Colon Carcinoma Metastatic in the Brain (tissue), 2 donors: ENCODE measurements around the gene NCR2.

- PRO-cap, 2 experiments = no peak in any of the 2 experiments
These were observed at the start of gene NCR2 for GRCh38 chr6:41335519-41335721. NCR2 (plus strand) TSS chr6:41335608.

- PRO-cap, 2 experiments = peak in 1 of 2 experiments; most common plus-strand start chr6:41371561 (in 1)
These were observed 36.0 kb downstream of the NCR2 start for GRCh38 chr6:41371223-41371941.

GRCh38 chr6:41545303-41545636 is 911 bp upstream of the FOXP4 start:
- PRO-cap, 2 experiments = no peak in any of the 2 experiments

- PRO-cap, 2 experiments = no peak in any of the 2 experiments
These were observed 22.6 kb downstream of the FOXP4 start for GRCh38 chr6:41568573-41569464.

DNA sequence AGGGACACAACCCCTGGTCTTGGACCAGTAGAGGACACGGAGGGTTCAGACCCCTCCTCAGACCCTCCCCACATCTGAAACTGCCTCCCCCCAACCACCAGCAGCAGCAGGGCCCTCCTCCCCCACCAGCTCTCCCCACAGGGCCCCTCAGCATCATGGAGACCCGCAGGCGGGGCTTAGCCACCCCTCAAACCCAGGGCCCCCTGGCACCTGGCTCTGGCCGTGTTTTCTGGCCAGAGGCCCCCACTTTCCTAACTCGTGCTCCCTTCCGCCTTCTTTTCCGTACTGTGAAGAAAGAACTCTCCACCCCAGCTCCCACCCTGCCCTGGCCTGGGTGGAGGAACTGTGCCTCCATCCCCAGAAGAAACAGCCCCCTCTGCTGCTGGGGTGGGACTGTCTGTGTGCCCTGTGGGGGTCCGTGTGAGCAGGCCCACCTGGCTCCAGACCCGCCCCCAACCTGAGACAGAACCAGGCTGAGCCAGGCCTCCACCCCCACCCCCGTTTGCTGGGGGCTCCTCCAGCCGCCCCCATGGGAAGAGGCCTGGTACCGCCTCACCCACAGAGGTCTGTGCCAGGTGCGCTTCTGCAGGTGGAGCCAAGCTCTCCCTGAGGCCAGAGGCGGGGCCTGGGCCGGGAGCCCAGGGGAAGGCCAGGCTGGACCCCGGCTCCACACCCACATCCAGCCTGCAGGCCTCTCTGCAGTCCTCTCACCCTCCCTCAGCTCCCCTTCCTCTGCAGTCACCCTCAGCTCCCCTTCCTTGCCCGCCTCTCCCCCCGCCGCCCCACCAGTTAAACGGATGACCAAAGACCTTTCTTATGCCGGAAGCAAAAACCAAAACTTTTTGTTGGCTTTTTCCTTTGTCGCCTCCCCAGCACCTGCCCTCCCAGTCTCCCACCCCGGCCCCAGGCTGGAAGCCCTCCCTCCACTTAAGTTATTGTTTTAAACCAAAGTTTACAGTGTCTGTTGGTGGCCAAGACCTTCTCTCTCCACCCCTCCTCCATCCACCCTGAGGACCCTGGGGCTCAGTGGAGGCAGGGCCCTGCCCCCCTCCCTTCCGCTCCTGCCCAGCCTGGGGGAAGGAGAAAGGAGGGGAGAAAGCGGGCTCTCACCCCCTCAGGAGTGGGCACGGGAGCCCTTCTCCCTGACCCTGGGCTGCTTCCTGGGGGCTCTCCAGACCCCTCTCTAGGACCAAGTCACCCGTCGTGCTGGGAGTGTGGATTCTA is 38.7 kb upstream of the MDFI start:
- PRO-cap, 2 experiments = no peak in any of the 2 experiments

- PRO-cap, 2 experiments = peak in 1 of 2 experiments; most common plus-strand start chr6:41637447 (in 1); most common minus-strand start chr6:41637425 (in 1)
These were observed 788 bp upstream of the MDFI start for GRCh38 chr6:41637292-41638068.

- PRO-cap, 2 experiments = no peak in any of the 2 experiments
These were observed 15.1 kb downstream of the MDFI start for GRCh38 chr6:41653251-41653866.

DNA sequence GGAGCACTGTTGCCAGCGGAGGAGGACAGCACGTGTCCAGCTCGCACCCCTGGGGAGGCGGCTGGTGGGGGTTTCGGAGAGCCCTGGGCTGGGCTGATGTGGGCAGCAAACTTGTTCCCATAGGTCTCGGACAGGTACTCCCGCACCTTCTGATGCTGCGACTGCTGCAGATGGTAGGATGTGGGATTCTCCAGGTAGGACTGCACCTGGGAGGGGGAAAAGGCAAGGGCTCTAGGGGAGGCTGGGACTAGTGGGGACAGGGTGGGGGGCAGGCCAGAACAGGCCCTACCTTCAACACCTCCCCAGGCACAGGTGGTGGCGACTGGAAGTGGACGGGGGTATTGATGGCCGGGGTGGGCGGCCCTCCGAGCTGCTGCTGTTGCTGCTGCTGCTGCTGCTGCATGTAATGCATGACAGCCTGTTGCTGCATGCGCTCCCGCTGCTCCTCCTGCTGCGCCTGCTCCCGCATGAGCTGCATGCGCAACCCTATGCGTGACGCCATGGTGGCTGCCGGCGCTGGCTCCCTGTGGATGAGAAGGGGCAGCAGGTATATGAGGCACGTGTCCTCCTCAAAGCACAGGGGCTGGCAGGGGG is 44.6 kb downstream of the TFEB start:
- PRO-cap, 2 experiments = no peak in any of the 2 experiments

DNA sequence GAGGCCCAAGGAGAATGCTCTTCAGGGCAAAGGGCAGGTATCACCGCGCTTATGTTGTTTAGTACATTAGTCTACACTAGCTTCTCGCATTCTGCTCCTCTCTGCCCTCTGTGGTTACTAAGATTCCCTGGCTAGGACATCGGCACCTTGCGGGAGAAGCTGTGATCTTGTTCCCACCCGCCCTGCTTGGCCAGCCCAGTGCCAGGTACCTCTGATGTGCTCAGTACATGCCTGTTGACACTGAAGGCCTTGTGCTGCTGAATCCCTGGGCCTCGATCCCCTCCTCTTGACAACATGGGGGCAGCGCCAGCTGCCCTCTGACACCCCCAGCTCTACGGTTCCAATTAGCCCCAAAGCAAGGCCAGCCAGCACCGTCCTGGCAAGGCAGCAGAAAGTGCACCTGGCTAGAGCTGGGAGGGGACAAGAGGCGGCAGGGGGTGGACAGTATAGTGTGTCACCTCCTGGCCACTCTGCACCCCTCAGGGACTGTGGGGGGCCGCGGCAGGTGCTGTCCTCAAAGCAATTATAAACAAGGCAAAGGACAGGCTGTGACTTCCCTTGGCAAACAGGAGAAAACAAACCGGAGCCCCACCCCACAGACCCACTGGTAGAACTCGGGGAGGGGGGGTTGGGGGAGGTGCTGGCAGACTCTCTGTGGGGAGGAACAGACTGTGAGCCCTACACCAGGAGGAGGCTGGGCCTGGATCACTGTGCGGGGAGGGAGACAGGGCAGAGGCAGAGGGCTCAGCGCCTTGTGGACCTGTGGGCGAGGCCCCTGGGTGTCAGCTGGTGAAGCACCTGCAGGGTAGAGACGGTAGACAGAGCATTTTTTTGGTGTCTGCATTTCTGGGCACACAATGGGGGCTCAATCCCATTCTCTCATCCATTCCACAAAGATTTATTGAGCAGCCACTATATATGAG is 7.1 kb downstream of the TFEB start:
- PRO-cap, 2 experiments = no peak in any of the 2 experiments

- PRO-cap, 2 experiments = no peak in any of the 2 experiments
These were observed 331 bp upstream of the TFEB start for GRCh38 chr6:41735802-41736075.

DNA sequence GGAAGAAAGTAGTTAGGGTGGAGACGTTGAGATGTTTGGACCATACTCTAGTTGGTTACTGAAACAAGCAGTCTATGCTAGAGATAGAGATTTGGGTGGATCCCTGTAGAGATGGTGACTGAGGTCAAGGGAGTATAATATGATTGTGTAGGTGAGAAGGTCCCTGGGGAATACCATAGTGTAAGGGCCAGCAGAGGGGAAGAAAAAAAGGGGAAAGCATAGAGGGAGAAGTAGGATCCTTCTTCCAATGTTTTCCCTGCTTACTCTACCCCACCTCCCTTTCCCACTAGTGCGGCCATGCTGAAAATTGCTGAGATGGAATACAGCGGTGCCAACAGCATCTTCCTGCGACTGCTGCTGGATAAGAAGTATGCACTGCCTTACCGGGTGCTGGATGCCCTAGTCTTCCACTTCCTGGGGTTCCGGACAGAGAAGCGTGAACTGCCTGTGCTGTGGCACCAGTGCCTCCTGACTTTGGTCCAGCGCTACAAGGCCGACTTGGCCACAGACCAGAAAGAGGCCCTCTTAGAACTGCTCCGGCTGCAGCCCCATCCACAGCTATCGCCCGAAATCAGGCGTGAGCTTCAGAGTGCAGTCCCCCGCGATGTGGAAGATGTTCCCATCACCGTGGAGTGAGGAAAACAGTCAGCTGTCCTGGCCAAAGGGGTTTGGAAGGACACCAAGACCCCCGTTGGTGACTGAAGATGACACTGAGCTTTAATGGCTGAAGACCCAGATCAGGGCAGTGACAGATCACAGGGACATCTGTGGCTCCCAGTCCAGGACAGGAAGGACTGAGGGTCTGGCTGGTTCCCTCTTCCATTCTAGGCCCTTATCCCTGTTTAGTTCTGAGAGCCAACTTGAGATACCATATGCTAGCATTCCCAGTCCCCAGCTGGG is 9.3 kb downstream of the CCND3 start:
- PRO-cap, 2 experiments = no peak in any of the 2 experiments

DNA sequence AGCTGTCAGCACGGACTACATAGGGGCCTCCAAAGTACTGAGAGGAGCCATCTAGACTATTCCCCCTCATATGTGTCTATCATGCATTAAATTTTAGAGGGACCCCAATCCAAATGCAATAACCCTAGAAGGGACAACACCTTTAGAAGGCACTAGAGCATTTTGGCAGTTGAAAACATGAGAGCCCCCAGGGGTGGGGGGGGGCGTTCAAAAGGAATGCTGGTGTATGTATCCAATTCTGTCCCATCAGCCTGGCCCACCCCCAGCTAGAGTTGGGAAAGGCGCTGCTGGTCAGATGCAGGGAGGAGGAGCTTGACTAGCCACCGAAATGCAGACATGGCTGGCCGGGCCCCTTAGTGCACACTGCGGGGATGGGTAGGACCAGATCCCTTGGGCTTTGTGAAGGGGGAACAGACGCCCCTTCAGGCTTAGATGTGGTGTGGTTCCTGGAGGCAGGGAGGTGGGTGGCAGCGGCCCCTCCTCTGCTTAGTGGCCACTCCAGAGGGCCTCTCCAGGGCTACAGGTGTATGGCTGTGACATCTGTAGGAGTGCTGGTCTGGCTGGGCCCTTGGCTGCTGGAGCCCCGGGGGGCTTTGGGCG is 6.1 kb downstream of the CCND3 start:
- PRO-cap, 2 experiments = no peak in any of the 2 experiments

- PRO-cap, 2 experiments = peak in 2 of 2 experiments; most common plus-strand start chr6:41997363 (in 1)
These were observed 53.2 kb upstream of the TAF8 start for GRCh38 chr6:41997037-41997514.

- PRO-cap, 2 experiments = no peak in any of the 2 experiments
These were observed 46.3 kb upstream of the TAF8 start for GRCh38 chr6:42004112-42004377.

GRCh38 chr6:42100556-42100798 is 41.9 kb downstream of the C6orf132 start:
- PRO-cap, 2 experiments = no peak in any of the 2 experiments

GRCh38 chr6:42199924-42200558 is 5.3 kb upstream of the GUCA1B start:
- PRO-cap, 2 experiments = no peak in any of the 2 experiments

GRCh38 chr6:42690822-42691330 is 31.5 kb downstream of the PRPH2 start:
- PRO-cap, 2 experiments = no peak in any of the 2 experiments

DNA sequence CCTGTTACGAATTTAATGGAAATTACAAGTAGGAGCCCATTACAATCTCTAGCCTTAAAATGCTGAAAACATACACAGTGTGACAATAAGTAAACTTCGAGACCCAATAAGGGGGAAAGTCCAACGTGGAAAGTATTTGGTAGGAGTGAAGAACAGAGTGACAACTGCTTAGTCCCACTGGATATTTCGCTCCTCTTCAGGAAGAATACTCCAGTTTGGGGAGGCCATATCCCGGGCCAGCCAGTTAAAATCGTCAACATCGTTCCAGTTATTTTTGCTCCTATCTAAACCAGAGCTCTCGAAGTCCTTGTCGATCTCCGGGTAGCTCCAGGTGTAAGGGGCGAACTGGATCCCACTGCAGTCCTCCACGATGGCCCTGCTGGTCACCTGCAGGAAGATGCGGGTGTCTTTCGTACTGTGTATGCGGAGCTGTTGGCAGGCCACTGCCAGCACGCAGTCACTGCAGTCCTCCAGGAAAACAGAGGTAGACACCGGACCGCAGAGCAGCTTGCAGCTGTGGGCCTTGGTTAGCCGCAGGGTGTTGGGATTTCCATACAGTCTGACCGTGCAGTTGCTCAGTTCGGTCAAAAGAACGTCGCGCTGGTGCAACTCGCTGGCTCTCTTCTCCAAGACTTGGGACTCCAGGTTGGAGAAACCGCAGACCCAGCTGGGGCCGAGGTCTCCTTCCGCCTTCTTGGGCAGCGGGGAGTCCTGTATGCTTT is 877 bp downstream of the TBCC start:
- PRO-cap, 2 experiments = no peak in any of the 2 experiments

- PRO-cap, 2 experiments = no peak in any of the 2 experiments
These were observed 14.2 kb upstream of the BICRAL start for GRCh38 chr6:42767450-42768220.

DNA sequence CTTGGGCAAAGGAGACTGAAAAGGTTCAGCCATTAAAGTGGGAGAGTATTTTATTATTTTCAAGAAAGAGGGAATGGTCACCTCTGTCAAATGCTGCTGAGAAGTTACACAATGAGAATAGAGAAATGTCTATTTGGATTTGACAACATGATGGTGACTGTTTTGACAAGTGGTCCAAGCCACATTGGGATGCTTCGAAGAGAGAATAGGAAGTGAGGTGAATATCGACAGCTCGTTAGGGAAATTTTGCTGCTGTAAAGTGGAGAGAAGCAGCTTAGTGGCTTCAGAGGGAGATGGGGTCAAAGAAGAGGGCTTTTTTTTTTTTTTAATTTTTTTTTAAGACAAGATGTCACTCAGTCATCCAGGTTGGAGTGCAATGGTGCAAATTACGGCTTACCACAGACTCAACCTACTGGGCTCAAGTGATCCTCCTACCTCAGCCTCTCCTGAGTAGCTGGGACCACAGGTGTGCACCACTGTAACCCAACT is 5.8 kb downstream of the BICRAL start:
- PRO-cap, 2 experiments = no peak in any of the 2 experiments